Renal cortical epithelial cell (primary cell): ENCODE results near the genes GADD45GIP1 and LYL1.

GRCh38 chr19:12956194-12957609, at the start of gene GADD45GIP1:
Gene GADD45GIP1, minus strand, starts transcription at chr19:12957223.
- RRBS, result 5% methylated on average over 23 of the region's 108 CpGs

DNA sequence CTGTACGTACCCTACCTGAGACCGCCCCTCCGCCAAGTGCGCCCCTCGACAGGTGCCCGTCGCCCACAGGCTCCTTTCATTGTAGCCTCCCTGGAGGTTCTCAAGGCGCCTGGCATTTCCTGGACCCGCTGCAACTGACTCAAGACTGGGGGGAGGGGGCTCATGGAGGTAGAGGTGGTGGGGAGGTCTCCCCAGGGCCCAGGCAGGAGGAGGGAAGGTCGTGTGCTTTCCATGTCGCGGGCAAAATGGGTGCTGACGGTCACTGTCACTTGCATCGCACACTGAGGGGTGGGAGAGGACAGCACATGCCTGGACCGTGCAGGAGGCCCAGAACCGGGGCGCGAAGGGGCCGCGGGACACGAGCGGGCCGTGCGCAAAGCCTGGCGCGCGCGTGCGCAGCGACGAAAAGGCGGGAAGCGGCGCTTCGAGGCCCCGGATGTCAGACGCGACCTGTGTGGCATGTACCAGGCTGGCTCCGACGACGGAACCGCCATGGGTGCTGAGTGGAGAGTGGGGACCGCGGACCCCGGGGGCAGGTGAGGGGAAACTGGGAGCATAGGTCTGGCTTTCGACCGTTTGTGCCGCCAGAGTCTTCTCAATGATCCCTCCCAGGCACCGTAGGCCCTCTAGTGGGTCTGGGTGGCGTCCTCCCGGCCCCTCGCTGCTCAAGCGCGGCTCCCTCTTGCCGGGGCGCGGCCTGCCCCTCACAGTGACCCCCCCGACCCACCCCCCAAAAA, 16.6 kb downstream of the NFIX start:
- RRBS, result 11% methylated on average over 20 of the region's 58 CpGs

DNA sequence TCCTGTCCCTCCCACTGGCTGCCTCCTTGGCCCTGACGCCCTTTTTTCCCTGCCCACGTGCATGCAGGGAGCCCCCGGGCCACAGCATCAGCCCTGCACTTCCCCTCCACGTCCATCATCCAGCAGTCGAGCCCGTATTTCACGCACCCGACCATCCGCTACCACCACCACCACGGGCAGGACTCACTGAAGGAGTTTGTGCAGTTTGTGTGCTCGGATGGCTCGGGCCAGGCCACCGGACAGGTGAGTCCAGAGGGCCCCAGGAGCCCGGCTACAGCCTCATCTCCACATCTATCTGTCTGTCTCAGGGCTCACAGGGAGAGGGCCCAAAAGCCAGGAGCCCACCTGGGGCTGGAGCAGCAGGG, 21.1 kb downstream of the LYL1 start:
- RRBS, result 45% methylated on average over 2 of the region's 14 CpGs

- RRBS, result 10% methylated on average over 25 of the region's 55 CpGs
Measured at GRCh38 chr19:13102201-13103239, at the start of gene LYL1. Gene LYL1, minus strand, starts transcription at chr19:13102858.

DNA sequence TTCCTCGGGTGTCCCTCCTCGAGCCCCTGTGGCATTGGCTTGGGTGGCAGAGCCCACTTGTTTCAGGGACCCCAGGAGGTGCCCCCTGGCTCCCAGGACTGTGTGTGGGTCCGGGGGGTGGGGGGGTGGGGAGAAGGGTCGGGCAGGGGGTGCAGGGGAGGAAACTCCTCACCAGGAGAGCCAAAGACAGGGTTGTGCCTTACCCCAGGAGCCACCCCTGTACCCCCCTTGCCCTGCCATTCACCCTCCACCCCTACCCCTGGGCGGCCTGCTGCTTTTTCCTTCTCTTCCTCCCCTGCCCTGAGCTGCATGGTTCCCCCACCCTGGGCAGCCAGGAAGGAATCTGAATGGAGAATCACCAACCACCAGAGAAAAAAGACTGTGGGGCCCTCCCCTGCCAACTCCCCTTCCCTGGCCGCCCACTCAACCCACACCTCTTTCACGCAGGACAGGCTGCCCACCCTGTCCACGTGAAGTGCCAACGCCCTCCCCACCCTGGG, 9.6 kb downstream of the STX10 start:
- RRBS, result no CpG with 5 or more reads among the region's 9 CpGs

- RRBS, result 33% methylated on average over 6 of the region's 16 CpGs
Measured at GRCh38 chr19:13181763-13182378, 31.7 kb downstream of the IER2 start.

GRCh38 chr19:13208353-13209020, 58.3 kb downstream of the IER2 start:
- RRBS, result 25% methylated on average over 20 of the region's 48 CpGs

DNA sequence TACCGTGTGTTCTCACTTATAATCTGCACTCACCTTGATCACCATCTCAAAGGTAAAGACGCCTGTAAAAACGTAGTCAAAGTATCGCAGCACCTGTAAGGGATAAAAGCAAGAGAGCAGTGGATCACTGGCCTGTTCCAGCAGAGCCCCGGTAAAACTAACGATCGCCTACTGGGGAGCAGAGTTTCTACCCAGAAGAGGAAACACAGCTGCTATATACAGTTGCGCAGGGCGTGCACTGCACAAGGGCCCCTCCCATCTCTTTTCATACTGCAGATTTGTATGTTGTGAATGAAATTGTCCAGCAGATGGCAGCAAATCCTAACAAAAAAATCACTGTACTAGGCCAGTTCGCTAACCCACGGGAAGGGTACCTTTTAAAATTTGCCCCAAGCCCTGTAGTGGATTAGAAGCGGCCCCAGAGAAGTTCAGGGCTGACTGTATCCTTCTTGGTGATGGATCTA, 126.9 kb downstream of the IER2 start:
- RRBS, result no CpG with 5 or more reads among the region's 12 CpGs

DNA sequence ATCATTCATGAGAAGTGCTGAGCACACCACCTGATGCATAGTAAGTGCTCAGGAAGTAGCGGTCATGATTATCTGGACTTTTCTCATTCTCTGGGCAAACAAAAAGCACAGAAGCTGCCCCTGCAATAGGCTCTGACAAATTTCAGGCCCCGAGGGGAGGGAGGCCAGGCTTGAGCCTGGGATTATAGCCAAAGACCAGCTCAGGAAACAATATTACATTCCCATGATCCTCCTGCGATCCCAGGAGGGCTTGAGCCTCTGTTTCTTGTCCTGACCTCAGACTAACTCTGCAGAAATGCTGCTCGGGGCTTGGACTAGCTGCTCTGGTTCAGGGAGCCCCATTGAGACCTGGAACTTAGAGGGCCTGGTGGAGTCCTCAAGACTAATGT, 107.5 kb downstream of the CACNA1A start:
- RRBS, result no CpG with 5 or more reads among the region's 4 CpGs

DNA sequence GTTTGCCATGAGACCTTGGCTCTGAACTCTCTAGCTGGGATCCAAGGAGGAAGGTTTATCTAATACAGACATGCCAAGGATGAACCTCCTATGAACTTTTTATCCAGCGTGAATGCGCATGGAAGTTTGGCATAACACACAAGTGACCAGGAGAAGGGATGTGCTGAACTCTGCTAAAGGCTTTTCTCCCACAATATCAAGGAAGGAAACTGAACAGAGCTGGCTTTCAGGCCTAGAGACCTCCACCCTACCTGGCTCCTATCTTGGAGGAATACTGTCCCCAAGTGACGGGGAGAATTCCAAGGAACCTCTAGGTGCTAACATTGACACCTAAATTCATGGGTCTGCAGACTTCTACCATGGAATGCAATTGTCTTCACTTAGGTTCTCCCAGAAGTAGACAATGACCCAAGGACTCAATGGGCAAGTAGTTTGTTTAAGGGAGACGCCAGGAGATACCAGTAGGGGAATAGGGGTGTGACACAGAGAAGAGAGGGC, 51.2 kb upstream of the YJU2B start:
- RRBS, result no CpG with 5 or more reads among the region's 4 CpGs

DNA sequence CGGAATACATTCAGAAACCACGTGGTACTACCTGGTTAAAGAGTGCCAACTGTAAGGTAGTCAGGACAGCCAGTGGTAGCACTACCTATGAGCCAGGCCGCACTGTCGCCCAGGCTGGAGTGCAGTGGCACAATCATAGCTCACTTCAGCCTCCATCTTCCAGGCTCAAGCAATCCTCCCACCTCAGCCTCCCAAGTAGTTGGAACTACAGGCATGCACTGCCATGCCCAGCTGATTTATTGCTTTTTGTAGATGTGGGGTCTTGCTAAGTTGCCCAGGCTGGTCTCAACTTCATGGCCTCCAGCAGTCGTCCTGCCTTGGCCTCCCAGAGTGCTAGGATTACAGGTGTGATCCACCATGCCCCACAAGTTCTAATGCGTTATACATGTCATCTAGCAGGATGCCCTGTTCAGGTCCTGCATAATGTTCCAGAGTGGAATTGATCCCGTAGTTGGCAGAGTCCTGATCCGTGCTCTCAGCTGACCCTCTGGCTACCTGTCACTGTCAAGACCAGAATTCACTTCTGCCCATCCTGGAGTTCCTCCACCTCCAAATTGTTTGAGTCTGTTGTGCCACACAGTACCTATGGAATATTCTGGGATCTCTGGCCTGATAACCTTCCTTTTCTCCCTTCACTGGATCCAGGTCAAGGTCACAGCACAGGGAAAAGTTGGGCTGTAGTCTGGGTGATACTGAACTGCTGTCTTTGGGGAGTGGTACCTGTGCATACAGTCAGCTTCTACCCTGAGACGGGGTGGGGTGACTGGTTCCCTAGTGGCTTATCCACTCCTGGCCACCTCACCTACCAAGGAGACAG, 4.7 kb downstream of the C19orf53 start:
- RRBS, result no CpG with 5 or more reads among the region's 9 CpGs

DNA sequence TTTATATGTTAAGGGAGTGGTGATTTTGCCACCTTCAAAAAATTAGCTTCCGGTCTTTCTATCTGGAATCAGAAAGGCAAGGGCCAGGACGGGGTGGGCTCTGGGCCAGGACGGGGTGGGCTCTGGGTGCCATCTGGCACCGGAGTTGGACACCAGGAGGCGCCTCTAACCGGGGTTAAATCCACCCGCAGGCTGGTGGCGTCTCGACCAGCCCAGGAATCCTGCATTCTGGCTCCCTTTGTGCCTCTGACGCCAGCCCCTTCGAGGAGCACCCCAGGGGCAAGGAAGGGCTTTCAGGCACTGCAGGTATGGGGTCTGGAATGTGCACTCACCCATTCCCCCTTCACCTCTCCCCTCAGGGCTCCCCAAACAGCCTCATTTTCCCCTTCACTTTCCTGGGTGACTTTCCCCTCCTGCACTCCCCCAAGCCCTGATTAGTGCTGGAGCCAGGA, 10.3 kb upstream of the ZSWIM4 start:
- RRBS, result 25% methylated on average over 3 of the region's 11 CpGs

- RRBS, result 37% methylated on average over 6 of the region's 16 CpGs
Measured at GRCh38 chr19:13835581-13836531, 40.6 kb downstream of the ZSWIM4 start.

DNA sequence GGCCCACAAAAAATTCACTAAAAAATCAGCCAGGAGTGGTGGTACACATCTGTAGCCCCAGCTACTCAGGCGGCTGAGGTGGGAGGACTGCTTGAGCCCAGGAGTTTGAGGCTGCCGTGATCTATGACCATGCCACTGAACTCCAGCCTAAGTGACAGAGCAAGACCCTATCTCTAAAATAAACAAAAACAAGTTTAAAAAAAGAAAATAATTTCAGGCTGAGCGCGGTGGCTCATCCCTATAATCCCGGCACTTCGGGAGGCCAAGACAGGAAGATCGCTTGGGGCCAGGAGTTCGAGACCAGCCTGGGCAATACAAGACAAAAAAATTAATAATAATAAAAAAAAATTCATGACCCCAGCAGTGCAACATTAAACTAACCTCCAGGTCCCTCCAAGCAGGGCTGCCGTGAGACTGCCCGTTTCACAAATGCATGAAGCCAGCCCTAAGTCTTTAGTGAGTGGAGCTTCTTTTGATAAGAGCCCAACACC, 38.7 kb upstream of the NANOS3 start:
- RRBS, result no CpG with 5 or more reads among the region's 10 CpGs

- RRBS, result no CpG with 5 or more reads among the region's 30 CpGs
Measured at GRCh38 chr19:13839447-13840326, 37.2 kb upstream of the NANOS3 start.

GRCh38 chr19:13845706-13846189, 31.2 kb upstream of the NANOS3 start:
- RRBS, result no CpG with 5 or more reads among the region's 7 CpGs

DNA sequence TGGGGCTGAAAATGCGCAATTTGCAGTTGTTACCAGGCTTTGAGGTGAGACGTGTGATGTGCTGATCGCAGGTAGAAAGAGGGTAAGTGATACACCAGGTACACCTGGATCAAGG, 30.6 kb upstream of the NANOS3 start:
- RRBS, result no CpG with 5 or more reads among the region's 3 CpGs

- RRBS, result no CpG with 5 or more reads among the region's 9 CpGs
Measured at GRCh38 chr19:14001019-14001553, 5.0 kb downstream of the RFX1 start.

- RRBS, result no CpG with 5 or more reads among the region's 2 CpGs
Measured at GRCh38 chr19:14003700-14004037, 2.5 kb downstream of the RFX1 start.

- RRBS, result 2% methylated on average over 8 of the region's 49 CpGs
Measured at GRCh38 chr19:14006869-14007555, 892 bp upstream of the RFX1 start.